Rectum (tissue), 1 donor: ENCODE measurements around the gene KSR2.

DNA sequence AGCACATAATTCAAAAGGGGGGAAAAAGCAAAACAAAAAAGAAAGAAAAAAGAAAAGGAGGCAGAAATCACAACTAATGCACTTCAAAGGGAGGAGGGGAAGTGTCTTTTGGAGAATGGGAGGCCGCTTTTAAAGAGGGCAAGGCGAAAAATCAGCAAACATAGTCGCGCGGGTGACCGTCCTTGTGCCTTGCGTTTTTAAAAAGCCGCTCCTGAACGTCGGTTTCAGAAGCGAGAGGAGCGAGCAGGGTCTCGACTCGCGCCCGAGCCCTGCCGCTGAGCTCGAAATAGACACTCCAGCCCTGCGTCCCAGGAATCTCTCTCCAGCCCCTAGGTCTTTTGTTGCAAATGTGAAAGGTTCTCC lies 708 bp downstream of the TBX3 start:
- PRO-cap, result bidirectional peak, plus-strand start at position 227 of the sequence, minus-strand start at position 199 of the sequence

DNA sequence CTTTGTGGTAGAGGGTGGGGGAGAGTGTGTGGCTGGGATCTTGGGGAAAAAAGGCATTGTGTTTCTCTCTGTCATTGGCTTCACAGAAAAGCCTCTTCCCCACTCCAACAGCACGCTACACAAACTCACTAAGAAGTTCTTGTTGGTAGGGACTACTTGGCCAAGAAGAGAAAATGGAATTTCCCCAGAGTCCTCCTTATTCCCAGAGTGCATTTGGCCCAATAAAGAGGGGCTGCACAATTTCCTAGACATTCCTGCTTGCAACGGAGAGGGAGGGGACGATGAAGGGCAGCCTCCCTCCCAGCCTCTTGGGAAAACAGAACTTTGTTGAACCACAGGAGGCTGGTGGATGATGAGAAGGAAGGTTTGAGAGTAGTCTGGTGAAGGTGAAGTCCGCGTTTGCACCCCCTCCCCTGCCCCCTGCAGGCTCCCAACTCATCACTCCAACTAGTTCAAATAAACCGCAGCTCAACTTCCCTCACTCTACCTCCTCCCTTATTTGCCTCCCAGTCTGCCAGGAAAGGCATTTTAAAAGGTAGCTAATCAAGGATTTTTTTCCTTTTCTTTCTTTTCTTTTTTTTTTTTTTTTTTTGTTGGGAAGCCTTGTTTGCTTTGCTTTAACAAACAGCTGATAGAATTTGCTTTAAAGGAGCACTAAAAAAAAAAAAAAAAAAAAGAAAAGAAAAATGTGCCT lies 19.1 kb upstream of the TBX3 start:
- PRO-cap, result no peak

DNA sequence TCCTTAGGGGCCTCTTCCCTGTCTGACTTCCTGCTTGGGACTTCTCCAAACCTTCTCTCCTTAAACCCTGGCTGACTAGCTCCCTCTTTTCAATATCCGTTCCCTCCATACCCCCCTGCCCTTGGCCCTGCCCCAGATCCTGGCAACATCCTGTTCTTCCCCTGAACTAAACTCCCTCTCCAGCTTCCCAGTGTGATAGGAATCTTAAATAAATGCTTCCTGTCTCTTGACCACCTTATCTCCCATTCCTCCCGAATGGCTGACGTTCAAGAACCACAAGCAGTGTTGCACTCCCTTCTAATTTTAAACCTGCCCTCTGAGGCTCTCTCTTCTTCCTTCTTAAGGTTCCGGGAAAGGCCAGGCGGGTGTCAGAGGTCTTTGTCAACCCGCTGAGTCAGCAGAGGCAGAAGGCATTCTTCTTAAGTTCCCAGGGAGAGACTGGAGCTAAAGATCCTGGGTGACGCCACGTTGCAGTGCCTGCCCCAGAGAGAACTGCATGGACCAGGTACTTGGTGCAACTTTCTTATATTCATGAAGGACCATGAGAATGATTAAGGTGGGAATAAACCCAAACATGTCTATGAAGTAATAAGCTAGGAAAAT lies 420.0 kb upstream of the TBX3 start:
- PRO-cap, result no peak

DNA sequence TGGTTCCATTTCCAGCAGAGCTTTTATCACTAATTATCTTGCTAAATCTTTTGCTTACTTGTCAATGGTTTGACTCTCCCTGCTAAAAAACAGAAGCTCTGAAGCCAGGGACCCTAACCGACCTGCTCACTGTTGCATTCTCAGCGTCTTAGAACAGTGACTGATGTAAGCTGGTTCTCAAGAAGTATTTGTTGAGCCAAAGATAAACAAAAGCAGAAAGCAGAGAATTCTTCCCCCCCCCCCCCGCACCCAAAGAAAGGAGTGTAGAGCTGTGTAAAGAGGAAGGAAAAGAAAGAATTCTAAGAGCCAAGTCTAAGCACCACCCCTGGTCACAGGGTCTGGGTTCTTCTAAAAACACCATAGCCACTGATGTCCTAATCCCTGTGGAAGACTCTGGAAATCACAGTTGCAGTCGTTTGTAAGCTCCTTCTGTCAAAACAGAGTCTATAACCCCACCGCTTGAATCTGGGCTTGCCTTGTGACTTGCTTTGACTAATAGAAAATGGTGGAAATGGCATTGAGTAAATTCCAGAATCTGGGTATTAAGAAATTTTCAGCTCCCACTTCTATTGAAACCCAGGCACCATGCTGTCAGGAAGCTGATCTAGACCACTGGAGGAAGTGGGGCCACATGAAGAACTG lies 385.7 kb downstream of the MED13L start:
- PRO-cap, result no peak

- PRO-cap, result no peak
Measured at GRCh38 chr12:116005493-116006306, 271.8 kb downstream of the MED13L start.

DNA sequence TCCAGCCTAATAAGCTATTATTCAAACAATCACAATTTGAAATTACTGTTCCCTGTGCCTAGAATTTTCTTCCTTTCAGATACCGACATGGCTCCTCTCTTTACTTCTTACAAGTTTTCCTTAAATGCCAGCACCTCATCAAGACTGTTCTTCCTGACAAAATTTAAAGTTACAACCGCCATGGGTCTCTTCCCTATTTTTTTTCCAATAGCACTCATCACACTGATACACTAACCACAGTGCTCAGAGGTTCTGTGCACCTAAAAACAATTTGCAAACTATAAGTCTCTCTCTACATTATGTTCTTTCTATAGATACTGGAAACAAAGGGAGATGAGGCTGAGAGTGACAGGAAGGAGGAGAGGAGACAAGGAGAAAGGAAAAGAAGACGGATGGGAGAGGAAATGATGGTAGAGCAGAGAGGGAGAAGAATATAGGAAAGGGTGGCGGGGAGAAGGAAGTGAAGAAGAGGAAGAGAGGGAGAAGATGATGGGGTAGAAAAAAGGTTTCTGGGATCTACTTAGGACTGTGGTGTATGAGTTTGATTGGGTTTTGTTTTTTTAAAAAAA lies 244.9 kb downstream of the MED13L start:
- PRO-cap, result unidirectional peak, plus-strand start at position 383 of the sequence

- PRO-cap, result no peak
Measured at GRCh38 chr12:116079854-116080457, 197.5 kb downstream of the MED13L start.

DNA sequence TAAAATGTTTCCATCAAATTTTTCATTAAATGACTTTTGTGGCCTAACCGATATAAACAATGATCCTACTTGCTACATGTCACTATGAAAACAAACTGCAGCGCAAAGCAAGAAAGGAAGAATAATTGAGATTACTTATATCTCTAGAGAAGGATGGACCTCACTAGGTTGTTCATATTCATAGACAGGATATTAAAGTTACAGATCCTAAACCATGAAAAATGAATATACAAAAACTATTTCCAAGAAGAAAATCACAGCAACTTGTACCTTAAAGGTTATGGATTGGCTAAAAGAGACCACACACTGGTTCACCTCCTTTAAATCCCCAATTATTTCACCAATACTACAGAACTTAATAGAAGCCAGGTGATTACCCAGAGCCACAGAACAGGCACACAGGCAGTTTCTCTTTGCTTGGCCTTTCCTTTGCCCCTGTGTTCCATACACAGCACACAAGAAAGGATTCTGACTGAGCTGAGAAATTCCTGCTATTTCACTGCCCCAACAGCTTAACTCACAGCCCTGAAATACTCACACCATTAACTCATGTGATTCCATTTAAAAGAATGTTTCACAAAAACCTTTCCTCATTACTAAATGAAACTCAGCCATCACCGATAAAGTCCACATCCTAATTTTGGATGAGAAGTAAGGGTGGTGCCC lies 133.7 kb downstream of the MED13L start:
- PRO-cap, result no peak

- PRO-cap, result no peak
Measured at GRCh38 chr12:116149004-116149404, 128.5 kb downstream of the MED13L start.

GRCh38 chr12:116171897-116172597 lies 105.4 kb downstream of the MED13L start:
- PRO-cap, result no peak

DNA sequence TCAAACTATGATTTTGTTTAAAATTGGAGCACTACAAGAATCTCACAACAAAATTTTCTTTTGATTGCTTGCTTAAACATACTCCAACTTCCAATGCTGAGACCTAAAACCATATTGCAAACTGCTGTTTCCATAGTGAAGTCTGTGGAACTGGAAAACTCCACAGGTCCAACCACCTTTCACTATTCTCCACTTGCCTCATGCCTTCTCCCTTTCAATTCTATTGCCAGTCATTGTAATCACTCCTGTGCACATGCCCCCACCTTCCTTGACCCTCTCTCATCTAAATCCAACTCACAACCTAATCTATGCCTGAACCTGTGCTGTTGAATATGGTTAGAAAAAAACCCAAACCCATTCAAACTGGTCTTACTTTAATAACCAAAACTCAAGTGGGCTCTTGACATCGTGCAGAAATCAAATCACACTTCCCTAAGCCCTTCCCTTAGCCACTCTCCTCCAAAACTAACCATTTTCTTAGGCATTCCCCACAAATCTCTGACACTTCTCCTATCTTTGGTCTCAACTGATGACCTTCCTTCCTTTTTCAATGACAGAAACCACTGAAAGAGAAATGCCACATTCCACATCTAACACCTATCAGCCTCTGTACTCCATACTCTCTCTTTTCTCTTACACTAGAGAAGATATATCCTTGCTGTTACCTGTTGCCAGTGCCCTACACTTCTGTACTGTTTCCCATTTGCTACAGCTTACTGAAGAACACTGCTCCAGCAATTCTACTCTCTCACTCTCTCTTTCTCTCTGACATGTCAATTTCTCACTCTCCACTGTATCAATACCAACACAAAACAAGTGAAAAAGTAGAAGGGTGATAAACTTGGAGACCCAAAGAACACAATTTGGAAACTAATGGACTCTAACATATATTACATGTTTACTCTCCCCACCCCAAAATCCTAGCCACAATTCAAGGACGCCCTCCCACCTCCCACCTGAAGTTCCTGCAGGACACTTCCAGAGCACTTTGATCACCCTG lies 95.3 kb downstream of the MED13L start:
- PRO-cap, result no peak

DNA sequence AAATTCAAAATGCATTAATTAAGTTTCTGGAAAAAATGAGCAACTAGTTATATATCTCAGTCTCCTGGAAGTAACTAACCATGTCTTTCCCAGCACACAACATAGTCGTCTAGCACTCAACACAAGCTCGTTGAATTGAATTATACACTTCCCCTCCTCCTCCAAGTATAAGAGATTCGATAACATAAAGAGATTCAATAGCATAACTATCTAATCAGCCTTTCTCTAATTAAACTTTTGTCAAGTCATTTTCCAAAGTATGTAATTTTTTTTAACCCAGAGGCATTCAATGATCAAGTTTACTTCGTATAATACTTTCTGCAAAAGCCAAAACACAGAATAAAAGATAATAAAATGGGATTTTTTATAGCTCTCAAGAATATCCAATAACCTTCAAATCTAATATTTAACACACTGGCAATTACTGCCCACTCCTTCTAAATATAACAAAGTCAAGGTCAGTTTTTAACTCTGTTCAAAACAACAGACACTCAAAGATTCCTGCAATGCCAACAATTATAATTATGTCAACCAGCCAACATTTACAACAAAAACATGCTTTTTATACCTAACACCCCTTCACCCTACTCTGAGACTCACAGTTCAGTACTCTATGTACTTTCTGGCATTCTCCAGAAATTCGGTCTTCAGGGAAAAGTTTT lies 59.5 kb downstream of the MED13L start:
- PRO-cap, result no peak

- PRO-cap, result no peak
Measured at GRCh38 chr12:116558414-116558740, 804 bp upstream of the MAP1LC3B2 start.

DNA sequence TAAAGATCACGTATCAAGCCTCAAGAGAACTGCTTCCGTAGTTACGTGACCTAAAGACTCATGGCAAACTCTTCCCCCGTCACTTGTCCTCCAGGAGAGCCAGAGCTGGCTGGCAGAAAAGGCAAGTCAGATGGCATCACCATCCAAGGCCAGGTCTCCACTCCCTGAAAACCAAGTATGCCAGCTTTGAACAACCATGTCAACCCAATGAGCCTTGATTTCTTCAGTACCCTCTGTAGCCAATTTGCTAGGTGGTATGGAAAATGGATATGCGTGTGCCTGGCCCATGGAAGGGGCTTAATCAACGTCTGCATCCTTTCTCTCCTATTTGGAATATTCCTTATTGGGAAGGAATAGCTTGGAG lies 40.8 kb downstream of the MAP1LC3B2 start:
- PRO-cap, result no peak

DNA sequence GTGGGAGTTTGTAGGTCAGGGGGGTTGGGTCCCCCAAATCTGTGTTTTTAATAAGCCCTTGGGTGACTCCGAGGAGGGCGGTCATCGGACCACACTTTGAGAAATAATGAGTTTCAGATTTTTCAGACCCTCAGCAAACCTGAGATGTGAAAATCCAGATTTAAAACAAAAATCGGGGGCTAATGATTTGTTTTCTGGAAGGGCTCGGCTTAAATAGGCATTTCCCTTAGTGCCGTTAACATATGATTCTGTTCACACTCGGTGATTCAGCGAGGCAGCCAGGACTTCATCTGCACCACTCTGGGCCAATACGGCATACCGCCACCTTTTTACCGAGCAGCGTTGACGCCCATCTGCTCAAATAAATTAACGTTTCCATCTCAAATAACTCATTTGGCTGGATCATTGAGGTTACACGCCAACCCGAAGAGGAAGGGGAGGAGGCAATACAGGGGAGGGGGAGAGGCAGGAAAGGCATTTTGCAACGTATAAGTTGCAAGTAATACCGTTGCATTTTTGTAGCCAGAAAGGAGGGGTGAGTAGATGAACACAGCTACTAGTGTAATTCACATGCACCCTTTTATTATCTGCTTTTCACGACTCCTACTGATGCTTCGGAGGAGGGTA lies 45.7 kb downstream of the MAP1LC3B2 start:
- PRO-cap, result no peak

GRCh38 chr12:116759679-116760336 lies 21.7 kb downstream of the RNFT2 start:
- PRO-cap, result no peak

DNA sequence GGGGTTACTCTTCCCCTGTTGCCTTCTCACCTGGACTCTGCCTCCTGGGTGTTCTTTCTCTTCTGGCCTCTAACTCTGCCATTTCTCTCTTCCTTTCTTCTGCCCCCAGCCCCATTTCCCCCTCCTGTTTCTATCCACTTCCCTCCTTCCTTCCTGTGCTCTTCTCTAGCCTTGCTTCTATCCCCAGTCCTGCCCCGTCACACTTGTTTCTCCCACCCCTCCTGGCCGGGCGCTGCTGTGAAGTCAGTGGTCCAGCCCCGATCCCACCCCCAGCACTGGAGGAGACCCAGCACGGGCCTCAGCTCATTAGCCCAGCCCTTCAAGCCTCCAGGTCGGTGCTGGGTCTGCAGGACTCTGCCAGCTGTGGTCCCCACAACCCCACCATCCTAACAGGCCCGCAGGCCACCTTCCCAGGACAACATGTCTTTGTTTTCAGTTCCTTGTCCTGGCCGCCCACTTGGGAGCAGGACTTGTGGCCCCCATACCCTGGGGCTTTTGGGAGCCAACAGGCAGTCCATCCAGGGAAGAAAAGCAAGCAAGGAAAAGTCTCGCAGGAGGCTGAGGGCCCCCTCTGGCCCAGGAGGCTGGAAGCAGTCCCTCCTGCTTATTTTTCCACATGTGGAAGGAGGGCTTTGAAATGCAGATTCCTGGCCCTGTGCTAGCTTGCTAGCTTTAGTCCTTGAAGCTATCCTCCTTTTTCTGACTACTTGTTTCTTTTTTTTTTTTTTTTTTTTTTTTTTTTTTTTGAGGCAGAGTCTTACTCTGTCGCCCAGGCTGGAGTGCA lies 60.0 kb downstream of the HRK start:
- PRO-cap, result no peak

DNA sequence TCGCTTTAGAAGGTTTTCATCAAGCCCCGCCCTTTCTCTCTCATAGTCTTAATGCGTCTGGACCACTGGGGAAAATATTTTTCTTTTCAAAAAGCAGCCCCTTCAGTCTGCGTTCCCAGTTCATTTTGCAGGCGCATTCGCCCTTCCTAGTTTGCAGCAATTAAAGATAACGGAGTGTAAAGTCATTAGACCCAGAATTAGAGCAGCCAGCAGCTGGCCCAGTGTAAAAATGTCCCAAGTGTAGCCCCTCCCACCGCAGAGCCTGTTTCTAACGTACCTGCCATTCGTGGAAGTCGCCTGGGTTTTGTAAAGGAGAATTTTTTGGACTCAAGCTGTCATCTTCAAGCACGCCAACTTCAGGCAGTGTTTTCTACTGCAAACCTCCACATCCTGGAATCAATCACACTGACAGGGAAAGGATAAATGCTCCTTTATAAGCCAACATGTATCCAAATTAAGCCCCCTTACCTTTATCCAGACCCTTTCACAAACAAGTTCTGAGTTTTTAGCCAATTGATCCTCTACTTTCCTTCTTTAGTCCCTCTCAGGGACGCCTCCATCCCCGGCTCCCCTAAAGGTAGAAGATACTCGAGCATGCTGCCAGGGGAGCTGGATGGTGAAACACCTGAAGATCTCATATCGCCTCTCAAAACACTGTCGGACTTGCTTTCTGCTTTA lies 68.6 kb downstream of the TESC start:
- PRO-cap, result no peak

- PRO-cap, result no peak
Measured at GRCh38 chr12:117158809-117159246, 31.4 kb downstream of the FBXO21 start.

- PRO-cap, result bidirectional peak, plus-strand start at chr12:117969030, minus-strand start at chr12:117968897; bidirectional peak, plus-strand start at chr12:117969120, minus-strand start at chr12:117969130; bidirectional peak, plus-strand start at chr12:117969486, minus-strand start at chr12:117969273; unidirectional peak, minus-strand start at chr12:117969547
Measured at GRCh38 chr12:117968742-117969832, at the start of gene KSR2. TSS of gene KSR2 (minus strand) at chr12:117968990.